Left cardiac atrium (tissue), 1 donor: ENCODE results near the genes ENTPD7, CUTC, DNMBP, ERLIN1 and LZTS2.

GRCh38 chr10:99658446-99659122 is 725 bp upstream of the ENTPD7 start:
- PRO-cap: no peak

GRCh38 chr10:99659123-99659616 is at the start of gene ENTPD7:
Gene ENTPD7, plus strand, starts transcription at chr10:99659509.
- PRO-cap: bidirectional peak, plus-strand start at chr10:99659519, minus-strand start at chr10:99659267

- PRO-cap: no peak
Observed at GRCh38 chr10:99667092-99667559, 7.8 kb downstream of the ENTPD7 start.

DNA sequence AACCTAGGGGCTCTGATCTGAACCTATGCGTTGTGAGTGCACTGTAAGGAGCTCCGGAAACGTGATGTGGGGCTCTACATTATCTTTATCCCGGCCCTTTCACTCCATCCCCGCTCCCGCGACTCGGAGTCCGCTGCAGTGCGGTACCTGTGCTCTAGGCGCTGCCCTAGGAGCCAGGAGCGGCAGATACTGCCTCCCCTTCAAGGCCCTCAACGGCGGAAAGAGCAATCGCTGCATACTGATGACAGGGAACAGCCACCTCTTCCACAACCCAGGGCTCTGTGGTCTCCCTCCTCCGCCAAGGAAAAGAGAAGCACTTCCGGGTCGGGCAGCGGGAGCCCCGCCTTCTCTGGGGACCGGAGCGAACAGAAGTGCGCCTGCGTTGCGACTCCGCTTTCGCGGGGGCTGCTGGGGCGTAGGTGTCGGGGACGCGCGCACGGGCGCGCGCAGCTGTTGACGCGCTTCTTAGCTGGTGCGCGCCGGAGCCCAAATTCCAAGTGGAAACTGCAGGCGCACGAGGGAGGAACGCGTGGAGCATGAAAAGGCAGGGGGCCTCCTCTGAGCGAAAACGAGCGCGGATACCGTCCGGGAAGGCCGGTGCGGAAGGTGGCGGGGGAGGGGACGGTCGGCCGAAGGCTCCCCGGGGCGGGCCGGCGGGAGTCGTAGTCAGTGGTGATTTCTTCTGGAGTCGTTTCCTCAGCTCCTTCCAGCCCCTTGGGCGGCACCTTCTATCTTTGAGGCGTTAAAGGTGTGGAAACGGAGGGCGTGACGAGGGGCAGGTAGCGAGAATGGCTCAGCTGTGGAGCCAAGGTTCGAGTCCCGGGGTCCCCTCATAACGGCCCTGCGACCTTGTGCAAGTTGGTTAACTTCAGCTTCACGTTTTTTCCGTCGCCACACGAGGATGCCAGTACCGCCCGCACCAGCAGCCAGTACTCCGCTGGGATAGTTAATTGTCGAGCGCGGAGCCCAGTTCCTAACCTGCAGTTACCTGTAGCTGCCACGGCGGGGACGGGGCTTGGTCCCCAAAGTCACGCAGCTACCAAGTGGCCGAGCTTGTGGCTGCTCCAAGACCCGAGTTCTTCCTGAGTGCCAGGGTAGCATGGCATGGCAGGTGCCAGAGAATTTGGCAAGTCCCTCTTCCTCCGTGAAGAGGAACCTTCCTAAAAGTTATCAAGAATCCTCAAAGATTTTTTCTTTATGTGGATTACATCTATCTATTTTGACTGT is at the start of gene CUTC:
Gene CUTC (plus strand): TSS at position 422 of the 1,227 bp plus-strand sequence.
- PRO-cap: bidirectional peak, plus-strand start at position 489 of the sequence, minus-strand start at position 283 of the sequence

DNA sequence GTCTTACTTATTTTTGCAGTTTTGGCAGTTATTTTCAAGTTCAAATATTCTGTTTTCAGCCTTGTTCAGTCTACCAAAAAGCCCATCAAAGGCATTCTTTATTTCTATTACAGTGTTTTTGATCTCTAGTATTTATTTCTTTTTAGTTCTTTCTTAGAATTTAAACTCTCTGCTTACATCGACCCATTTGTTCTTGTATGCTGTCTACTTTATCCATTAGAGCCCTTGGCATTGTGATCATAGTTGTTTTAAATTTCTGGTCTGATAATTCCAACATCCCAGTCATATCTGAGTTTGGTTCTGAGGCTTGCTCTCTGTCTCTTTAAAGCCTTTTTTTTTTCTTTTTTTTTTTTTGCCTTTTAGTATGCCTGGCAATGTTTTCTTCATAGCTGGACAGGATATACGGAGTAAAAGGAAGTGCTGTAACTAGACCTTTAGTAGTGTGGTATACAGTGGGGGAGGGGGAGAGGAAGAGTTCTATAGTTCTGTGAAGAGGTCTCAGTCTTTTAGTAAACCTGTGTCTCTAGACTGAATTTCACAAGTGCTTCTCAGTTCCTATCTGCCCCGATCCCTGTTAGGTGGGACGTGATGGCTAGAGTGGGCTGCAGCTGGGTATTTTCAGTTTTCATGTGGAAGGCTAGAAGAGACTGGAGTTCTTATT is 3.3 kb upstream of the ABCC2 start:
- PRO-cap: no peak

DNA sequence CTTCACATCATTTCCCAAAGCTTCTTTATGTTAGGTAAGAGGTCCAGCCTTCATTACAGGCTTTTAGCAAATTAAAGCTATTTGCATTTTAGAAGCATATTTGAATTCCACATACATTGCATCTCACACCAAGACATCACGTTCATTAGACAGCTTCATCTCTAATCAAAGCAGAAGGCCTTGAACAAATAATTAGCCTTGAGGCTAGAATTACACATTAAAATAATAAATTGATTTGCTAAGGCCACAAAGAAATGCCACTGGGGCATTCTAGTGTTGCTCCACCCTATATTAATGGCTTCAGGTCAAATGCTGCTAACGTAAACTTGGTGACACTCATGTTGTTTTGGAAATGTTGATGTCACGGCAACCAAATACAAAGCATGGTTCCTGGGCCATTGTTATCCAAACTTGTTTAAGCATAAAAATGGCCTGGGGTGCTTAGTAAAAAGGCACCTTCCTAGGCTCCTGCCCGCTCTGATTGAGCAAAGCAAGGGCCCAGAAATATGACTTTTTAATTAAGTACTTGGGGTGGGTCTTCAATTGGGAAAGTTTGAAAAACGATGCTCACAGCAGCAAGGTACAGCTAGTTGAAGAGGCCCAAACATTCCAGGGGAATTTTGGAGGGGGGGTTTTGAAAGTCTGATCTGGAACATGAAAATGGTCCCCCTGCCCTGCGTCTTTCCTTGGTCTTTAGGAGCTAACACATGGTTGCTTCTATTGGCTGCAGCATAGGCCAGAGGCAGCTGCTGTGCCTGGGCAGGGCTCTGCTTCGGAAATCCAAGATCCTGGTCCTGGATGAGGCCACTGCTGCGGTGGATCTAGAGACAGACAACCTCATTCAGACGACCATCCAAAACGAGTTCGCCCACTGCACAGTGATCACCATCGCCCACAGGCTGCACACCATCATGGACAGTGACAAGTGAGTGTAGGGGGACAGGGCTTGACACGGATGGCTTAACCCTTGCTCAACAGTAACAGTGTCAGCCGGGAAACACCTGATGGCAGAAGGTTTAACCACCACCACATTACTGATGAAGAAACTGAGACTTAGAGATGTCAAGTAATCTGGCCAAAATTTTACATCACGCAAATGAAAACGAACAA is 67.8 kb downstream of the ABCC2 start:
- PRO-cap: no peak

GRCh38 chr10:99908805-99909241 is 100.9 kb downstream of the DNMBP start:
- PRO-cap: no peak

DNA sequence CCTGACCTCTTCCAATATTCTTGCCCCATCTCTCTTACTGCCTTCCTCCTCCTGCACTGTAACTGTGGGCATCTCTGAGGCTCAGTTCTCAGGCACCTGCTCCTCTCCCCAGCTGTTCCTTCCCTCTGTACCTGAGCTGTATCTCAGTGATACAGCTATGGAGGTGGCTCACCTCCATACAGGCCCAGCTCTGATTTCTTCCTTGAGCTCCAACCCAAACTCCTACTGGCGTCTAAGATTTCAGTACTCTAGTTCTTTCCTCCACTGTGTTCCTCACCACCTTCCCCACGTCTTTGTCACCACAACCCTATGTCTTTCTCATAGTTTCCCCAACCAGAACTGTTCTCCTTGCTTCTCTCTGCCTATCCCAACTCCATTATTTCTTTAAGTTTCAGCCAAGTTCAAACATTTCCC is 86.3 kb downstream of the DNMBP start:
- PRO-cap: no peak

DNA sequence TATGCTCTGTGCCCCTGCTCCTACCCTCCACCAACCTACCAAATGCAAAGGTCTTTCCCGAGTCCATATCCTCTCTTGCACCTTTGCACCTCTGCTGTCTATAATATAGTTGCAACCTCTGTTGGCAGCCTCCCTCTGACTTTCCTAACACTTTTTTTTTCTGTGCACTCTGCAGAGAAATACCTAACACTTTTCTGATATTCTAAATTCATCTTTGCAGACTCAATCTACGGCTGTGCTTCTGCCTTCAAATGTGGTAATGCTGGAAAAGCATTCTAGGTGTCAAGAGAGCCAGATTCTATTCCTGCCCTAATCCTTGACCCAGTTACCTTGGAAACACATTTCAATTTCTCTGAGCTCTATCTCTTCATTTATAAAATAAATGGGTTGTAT is 84.8 kb downstream of the DNMBP start:
- PRO-cap: no peak

DNA sequence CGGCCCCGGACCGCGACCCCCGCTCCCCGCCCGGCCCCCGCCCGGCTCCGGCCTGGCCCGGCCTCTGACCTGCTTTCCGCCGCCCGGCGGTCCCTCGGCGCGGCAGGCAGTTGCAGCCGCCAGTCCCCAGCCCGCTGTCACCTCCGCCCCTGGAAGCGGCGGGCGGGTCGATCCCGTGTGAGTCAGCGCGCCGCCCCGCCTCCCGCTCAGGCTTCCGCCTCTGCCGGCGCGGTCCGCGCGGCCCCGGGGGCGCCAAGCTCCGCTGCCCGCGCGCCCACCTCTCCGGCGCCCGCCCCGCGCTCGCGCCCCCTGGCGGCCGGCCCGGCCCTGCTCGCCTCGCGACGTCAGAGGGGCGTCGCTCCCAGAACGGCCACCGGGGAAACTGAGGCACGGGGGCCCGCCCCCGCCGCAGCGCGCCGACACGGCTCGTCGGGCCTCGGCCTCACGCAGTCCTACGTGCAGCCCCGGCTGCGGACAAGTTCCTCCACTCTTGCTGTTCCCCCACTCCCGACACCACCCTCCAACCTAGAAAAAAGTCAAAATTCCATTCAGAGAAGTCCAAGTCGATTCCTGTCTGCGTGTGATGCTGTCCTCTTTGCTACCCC is at the start of gene DNMBP:
Gene DNMBP (minus strand): TSS at position 179 of the 605 bp plus-strand sequence.
- PRO-cap: bidirectional peak, plus-strand start at position 225 of the sequence, minus-strand start at position 151 of the sequence

- PRO-cap: bidirectional peak, plus-strand start at chr10:100186141, minus-strand start at chr10:100186029
Observed at GRCh38 chr10:100185223-100186273, at the start of gene ERLIN1. Gene ERLIN1, minus strand, starts transcription at chr10:100186029.

DNA sequence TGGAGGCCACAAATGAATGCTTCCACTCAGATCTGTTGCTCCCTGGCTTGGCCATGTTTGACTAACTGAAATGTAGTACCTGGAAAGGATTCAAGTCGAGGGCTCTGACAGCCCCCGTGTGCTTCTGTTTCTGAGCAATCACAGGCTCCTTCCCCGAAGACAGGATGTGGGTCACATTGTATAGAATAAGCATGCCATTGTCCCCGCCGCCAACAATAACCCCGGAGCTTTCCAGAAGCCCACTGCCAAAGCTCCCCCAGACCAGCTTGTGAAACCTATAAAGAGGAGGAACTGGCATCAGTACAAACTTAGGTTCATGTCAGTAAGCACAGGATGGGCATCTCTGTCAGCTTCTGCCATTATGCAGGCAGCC is 10.4 kb downstream of the SEC31B start:
- PRO-cap: no peak

- PRO-cap: no peak
Observed at GRCh38 chr10:100827319-100828218, 82.2 kb downstream of the PAX2 start.

DNA sequence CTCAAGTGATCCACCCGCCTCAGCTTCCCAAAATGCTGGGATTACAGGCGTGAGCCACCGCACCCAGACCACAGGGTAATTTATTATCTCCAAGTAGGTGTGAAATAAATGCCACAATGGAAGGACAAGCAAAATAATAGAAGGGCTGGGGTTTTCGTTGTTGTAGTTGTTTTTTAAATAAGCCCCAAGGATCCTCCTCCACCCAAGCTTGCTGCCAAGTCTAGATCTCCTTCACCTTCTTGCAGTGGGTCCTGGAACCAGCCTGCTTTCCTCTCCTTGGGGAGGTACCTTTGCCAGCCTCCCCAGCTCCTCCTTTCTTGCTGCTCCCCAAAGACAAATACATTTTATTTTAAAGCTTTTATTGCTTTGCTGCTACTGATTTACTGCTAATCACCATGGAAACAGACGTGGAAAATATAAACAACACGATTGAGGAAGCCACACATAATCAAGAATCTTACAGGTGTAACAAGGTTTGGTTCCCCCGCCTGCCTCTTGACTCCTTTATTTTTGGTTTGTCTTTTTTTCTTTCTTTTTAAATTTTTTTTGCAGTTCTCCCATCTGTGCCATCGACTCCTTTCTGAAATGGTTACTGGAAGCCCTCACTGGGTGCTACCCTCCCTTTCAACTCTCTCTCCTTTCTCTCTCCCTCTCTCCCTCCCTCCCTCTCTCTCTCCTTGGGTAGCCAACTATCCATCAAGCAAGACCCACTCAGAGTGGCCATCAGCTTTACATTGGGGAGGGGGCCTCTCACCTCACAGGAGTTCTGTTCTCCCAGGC is 17.4 kb upstream of the SLF2 start:
- PRO-cap: no peak

GRCh38 chr10:100971116-100971892 is 2.0 kb downstream of the SEMA4G start:
- PRO-cap: no peak

DNA sequence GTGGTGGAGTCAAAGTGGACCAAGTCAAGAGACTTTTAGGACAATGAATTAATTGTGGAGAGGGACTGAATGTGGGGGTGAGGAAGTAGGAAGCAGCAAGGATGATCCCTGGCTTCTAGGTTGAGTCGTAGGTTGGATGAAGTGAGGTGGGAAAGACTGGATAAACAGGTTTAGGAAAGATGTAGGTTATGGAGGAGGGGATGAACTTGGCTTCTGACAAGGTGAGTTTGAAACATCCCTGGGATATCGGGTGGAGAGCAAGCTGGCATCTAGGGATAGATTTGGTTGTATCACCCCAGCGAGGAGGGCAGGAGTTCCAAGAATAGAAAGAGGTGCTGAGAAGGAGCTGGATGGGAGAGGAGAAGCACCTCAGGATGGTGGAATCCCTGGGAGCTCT is 7.6 kb downstream of the SEMA4G start:
- PRO-cap: no peak

GRCh38 chr10:100984154-100984691 is 3.1 kb downstream of the MRPL43 start:
- PRO-cap: no peak

DNA sequence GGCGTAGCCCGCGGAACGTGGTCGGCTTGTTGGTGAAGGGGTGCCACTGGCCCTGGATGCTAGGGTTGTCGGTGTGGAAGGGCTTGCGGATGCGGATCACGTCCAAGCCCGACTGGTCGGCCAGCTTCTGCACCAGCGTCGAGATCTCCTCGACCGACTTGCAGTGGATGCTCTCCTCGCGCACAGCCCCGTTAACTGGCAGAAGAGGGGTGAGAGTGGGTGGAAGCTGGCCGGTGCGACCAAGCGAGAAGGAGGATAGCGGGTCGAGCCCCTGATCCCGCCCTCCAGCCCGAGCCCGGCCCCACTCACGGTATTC is 558 bp downstream of the MRPL43 start:
- PRO-cap: no peak

DNA sequence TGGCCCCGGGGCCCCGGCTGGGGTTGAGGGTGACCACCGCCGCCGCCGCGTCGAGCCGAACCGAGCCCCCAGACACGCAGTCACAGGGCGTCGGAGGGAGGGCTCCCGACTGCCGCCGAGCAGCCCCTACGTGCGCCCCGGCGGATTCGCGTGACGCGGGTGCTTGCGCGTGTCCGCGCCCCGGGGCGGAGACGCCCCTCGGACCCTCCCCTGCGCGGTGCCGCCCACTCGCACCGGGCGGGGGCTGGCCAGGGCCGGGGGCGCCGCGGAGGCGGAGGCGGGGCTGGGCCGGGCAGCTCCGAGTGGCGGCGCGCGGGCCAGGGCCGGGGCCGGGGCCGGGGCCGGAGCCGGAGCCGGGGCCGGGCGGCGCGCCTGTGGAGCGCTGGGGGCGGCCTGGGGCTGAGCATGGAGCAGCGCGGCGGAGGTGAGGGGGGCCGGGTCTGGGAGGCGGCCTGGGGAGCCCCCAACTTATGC is at the start of gene LZTS2:
Gene LZTS2 (plus strand): TSS at position 280 of the 474 bp plus-strand sequence.
- PRO-cap: bidirectional peak, plus-strand start at position 301 of the sequence, minus-strand start at position 142 of the sequence

GRCh38 chr10:101001189-101001902 is 1.7 kb downstream of the LZTS2 start:
- PRO-cap: bidirectional peak, plus-strand start at chr10:101001669, minus-strand start at chr10:101001523